Left lung (tissue), 1 donor: ENCODE data around the gene NFRKB.

DNA sequence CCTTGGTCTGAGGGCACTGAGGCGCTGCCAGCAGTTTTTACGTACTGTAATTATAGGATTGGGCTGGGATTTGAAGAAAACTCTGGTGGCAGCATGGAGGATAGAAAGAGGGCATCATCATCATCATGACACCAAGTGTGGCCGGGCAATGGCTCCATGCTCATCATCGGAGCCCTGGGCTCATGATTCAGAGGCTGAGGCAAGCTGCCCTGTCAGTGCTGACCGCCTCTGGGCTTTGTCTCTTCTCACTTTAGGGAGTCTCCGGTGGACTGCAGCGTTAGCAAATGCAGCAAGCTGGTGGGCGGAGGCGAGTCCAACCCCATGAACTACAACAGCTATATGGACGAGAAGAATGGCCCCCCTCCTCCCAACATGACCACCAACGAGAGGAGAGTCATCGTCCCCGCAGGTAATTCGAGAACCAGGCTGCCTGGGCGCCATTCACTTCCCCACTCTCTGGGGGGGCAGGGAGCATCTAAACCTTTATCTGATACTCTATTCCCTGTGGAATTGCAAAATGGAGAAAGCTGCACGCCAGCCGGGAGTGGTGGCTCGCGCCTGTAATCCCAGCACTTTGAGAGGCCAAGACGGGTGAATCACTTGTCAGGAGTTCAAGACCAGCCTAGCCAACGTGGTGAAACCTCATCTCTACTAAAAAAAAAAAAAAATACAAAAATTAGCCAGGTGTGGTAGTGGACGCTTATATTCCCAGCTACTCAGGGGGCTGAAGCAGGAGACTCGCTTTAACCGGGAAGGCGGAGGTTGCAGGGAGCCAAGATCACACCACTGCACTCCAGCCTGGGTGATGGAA, 74.2 kb downstream of the FLI1 start:
- PRO-cap, result no peak

- PRO-cap, result no peak
Observed at GRCh38 chr11:128836174-128836720, 30.8 kb downstream of the KCNJ1 start.

GRCh38 chr11:128894604-128894932, 3.4 kb downstream of the KCNJ5 start:
- PRO-cap, result unidirectional peak, plus-strand start at chr11:128894722

DNA sequence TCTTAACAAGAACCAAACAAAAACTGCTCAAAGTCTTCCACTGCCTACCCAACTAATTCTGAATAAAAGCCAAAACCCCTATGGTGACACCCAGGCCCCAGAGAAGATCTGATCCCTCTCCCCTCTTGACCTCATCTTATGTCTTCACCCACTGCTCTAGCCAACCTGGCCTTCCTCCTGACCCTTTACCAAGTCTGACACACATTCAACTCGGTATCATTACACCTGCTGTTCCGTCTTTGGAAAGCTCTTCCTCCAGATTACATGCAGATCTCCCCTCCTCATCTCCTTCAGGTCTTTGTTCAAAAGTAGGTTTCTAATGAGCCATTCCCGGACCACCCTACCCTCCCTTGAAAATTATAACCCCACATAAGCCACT, 84.7 kb upstream of the TP53AIP1 start:
- PRO-cap, result no peak

DNA sequence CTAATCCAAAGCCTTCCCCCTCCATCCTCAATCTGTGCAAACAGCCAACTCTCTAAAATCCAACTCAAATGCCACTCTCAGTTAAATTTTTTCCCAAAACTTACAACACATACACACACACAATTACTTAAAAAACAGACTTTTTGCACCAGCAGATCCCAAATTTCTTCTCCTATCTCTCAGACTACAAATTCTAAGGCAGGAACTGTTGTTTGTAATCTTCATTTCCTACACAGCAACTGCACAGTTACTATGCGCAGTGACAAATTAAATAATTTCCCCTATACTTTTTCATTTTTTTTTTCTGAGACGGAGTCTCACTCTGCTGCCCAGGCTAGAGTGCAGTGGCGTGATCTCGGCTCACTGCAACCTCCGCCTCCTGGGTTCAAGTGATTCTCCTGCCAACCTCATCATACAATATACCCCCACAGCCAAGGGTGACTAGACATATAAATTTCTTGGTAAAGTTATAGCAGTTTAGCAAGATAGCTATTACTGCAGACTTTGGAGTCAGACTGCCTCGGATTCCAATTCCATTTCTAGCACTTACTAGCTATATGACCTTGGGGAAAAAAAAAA, 47.7 kb upstream of the ARHGAP32 start:
- PRO-cap, result no peak

DNA sequence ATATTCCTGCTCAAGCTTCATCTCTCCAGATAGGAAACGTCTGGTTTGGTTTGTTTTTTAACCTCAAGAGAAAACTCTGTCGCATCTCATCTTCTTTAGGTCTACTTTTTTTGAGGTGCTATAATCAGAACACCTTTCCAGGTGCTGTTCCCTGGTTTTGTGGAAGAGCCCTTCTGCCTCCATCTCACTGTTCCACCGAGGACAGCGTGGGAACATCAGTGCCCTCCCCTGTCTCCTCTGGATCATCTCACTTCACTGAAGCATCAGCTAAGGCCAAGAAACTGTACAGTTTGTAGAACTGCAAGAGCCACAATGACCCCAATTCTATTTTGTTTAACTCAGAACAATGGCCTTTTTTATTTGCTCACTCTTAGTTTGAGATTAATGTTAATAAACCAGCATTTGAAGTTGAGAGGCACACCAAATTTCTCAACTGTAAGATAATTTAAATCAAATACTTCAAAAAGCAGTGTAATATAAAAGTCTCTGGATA, 82.2 kb upstream of the ARHGAP32 start:
- PRO-cap, result no peak

GRCh38 chr11:129278374-129278949, 86.3 kb upstream of the ARHGAP32 start:
- PRO-cap, result unidirectional peak, plus-strand start at chr11:129278871

GRCh38 chr11:129412475-129412929, 36.9 kb downstream of the BARX2 start:
- PRO-cap, result no peak

- PRO-cap, result no peak
Observed at GRCh38 chr11:129695618-129695935, 120.1 kb upstream of the TMEM45B start.

- PRO-cap, result bidirectional peak, plus-strand start at chr11:129895679, minus-strand start at chr11:129895557
Observed at GRCh38 chr11:129895228-129896438, at the start of gene NFRKB. NFRKB (minus strand) TSS chr11:129895578.

GRCh38 chr11:129905608-129906027, 10.2 kb upstream of the NFRKB start:
- PRO-cap, result no peak

GRCh38 chr11:130070603-130071350, 1.1 kb downstream of the APLP2 start:
- PRO-cap, result no peak

DNA sequence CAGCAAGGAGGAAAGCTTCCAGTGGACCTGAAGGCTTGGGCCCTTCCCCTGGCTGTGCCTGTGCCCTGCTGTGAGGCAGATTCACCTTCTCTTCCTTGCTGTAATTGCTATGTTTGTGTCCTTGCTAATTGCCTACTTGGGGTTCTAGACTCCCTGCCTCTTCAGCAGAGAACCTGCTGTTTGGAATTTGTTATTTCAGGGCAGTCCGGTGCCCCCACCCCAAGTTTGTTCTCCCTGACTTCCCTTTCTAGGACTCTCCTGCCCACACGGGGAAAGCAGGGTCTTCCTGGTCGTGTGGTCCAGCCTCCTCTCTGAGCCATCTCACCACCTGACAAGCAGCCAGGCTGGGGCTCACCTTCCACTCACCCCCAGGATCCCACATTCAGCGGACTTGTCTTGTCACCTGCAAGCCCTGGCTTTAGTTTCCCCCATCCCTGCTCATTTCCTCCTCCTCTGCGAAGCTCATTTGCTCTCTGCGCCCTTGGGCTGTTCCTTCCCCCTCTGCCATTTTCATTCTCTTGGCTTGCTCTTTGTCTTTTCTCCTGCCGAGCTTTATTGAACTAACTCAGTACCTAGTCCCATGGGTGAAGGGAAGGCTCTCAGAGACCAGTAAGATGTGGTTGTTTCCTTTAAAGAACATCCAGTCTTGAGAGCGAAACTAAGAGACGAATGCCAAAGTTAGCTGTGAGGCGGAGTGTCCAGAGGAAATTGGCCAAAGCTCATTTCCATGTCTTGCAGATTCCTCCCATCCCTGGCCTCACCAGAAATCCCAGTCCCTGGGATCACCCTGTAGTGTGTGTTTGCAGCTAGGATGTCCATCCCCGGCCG, 1.9 kb downstream of the ST14 start:
- PRO-cap, result no peak

DNA sequence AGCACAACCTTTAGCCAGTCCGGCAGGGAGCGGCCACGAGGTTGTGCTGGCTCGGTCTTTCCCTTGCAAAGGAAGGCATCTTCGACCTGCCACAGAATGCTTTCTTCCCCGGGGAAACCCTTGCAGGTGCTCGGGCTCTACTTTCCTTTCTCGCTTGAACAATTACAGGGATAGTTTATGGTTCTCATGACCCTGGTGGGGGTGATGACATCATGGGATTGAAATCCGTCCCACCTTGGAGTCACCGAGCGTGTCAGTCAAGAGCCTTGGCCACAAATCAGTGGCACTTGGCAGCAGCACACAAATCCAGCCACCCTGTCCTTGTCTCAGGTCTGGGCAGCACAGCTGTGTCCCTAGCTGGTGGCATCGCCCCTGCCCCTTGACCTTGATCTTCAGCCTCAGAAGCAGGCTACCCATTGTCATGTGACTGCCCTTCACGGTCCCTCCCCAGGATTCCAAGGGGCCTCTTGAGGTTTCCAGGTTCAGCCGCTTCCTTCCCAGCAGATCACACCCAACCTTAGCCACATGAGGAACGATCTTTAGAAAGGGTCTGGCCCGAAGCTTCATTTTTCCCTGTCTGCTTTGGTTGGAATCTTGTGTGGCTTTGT, 20.4 kb downstream of the ST14 start:
- PRO-cap, result no peak

DNA sequence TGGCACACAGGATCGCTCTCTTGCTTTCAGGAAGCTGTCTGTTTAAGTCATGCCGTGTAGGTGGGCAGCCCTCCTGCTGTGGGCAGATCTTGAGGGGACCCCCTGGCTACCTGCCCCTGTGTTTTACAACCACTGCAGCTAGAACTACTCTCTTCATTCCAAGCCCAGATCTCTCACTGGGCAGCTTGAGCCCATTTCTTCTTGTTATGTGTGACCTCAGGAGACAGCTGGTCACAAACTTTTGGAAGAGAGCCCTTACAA, 9.9 kb downstream of the ADAMTS8 start:
- PRO-cap, result no peak

GRCh38 chr11:130434387-130434781, 6.0 kb upstream of the ADAMTS8 start:
- PRO-cap, result no peak

GRCh38 chr11:130607162-130607562, 158.7 kb downstream of the ADAMTS15 start:
- PRO-cap, result no peak

DNA sequence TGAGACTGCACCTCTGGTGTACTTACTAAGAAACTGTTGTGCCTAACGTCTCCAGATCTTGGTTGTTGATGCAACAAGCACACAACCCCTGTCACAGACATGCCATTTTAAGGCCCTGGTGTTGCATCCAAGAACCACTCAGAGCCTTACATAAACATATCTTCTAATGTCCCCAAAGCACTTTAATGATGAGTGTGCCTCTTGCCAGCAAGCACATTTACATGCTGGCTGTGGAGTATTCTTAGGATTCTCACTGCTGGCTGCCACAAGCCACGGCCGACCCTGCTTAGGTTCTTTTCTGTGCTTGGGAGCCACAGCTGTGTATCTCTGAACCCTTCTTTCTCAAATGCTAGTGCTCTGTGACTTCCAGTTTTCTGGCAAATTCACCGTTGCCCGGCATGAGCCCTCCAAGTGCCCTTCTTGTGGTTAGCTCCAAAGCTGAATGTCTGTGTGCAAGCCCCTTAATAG, 201.4 kb downstream of the ADAMTS15 start:
- PRO-cap, result no peak

DNA sequence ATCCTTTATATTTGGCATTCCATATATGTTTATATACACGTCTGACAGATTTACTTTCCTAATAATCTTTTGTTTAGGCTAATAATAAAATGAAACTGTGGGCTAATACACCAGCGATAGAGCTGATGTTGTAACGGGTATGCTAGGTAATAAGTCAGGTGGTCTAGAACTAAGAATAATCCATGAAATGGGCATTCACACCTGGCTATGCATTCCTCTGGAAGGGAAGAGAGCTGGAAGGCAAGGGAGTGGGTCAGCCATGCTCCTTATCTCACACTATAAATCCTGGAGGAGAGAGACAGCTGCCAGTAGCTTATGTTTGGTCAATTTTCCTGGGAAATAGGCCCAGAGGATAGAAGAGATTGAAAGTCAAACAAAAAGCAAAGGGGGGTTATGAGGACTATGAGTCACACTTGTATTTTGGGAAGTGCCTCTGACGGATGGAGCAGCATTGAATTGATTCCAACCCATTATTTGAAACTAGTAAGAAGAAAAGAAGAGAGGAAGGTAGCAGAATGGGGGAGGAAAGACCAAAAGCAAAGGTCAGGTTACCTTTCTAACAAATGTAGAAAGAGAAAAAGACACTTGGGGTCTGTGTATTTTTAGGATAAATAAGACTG, 25.0 kb downstream of the SNX19 start:
- PRO-cap, result no peak

DNA sequence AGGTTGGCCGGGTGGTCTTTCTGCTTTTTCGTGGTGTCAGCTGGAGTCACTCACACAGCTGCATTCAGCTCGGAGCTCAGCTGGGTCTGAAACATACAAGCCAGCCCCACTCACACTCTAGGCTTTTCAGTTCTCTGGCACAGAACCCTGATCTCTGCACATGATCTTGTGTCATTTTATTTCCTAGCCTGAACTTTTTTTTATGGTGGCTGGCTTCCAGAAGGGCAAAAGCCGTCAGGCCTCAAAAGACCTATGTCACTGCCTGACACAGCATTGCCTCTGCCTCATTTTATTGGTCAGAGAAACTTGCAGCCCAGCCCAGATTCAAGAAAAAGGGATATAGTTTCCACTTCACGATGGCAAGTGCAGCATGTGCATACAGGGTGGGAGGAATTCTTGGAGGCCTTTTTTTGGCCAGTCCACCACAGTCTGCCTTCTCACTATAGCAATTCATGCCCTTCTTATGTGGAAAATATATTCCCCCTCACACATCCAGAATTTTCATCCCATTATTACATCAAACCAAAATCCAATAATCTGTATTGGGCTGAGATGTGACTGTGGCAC, 117.9 kb downstream of the NTM start:
- PRO-cap, result no peak